RPMI7951 (cell line): Measurements from ENCODE around the gene FOXM1.

DNA sequence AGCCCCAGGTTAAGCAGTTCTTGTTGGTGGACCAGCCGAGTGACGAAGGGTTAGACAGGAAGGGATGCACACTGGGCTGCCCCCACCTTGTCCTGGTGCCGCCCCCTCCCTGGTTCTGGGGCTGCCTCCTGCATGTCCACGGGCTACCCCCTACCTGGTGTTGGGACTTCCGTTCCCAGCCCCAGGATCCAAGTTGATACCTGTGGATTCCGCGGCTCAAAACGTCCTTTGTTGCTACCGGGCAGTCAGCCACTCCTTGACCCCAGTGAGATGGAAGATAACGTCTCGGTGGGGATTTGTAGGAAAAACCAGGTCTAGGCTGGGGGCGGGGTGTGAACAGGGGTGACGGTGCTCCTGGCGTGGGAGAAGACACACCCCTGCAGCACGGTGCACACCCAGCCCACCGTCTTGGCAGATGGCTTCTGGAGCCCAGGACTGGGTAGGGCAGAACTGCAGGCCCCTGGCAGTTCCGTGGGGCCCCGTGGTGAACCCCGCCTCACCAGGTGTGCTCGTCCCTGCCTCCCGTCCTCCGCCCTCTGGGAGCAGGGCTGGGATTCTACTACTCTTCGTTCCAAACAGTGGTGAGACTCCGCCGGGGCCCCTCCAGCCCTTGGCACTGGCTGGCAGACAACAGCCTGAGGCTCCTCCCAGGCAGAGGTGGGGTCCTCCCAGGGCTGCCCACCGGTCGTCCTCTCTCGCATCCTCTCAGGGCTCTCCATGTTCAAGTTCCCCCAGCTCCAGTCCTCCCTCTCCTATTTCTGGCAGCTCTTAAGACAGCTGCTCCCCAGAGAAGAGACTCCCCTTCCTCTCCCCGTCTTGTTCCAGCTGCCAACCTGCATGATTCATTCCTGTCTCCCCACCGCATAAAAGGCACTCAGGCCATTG lies 75.6 kb downstream of the FBXL14 start:
- RAMPAGE, long total RNA = no peak

- RAMPAGE, long total RNA = no peak
Measured at GRCh38 chr12:1533321-1534080, 60.9 kb downstream of the FBXL14 start.

DNA sequence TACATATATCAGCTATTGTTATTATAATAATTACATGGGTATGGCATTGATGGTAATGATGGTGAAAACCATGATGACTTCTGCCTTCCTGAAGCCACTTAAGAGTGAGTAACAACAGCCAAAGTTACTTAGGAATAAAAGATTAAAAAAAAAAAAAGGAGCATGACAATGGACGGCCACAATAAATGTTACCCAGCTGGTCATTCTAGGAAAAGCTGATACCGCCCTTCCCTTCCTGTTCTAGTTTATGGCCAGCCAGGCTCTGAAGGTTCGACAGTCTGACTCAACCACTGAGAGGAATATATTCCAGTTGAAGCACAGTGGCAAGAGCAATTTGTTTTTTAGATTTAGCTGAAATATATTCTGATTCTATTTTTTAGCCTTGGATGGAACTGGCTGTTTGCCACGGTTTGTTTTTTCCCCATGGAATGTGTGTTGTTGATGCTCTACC lies 9.8 kb upstream of the ADIPOR2 start:
- RAMPAGE, long total RNA = no peak

DNA sequence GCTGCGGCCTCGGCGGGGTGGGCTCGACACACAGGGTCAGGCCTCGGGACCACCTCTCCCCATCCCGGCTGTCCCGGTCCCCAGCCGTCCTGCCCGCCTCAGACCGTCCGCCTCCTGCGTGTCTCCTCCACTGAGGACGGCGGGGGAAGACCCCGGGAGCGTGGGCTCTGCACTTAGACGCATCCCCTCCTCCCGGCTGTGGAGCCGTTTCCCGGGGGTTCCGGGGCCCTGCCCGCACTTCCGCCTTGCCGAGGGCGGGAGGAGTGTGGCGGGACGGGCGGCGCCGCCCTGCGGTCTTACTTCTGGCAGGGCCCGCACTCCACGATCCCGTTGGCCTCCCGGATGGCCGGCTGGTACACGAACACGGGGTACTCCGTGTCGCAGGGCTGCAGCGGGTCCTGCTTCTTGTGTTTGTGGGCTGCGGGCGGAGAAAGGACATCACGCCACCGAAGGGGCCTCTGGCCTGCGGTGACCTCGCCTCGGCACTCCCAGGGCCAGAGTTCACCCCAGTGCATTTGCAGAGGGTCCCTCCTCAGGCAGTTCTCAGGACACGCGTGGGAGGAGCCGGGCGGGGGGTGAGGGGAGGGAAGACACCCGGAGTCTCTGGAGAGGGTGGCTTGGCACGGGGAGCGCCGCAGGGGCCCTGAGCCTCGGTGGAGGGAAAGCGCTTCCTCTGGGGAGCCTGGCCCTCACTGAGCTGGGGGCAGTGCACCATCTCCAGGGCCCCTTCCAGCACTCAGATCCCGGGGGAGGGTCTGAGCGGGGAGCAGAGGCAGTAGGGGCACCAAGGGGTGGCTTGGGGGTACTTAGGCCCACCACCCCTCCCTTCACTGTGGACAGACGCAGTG lies 23.0 kb upstream of the LRTM2 start:
- RAMPAGE, long total RNA = no peak

DNA sequence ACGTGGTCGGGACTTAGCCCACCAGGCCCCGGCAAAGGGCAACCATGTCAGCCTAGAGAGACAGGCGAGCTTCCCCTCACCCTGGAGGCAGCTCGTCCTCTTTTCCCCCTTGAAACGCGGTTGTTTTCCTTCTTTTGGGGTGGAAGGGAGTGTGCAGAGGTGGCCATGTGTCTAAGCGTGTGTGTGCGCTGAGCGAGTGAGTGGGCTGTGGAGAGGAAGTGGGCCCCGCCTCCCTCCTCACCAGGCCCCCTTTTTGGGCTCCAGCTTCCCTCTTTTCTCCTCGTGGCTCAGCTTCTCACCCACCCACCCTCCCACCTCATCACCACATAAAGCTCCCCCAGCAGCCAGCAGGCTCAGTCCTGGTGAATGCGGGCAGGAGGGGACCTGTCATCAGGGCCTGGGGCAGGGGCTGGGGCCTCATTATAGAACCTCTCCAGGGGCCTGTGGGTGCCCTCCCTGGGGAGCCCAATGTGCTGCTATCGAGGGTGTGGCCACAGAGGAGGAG lies 22.0 kb downstream of the LRTM2 start:
- RAMPAGE, long total RNA = no peak

GRCh38 chr12:1940019-1940330 lies 21.5 kb upstream of the CACNA2D4 start:
- RAMPAGE, long total RNA = no peak

GRCh38 chr12:2013698-2014316 lies 9.6 kb upstream of the DCP1B start:
- RAMPAGE, long total RNA = no peak

DNA sequence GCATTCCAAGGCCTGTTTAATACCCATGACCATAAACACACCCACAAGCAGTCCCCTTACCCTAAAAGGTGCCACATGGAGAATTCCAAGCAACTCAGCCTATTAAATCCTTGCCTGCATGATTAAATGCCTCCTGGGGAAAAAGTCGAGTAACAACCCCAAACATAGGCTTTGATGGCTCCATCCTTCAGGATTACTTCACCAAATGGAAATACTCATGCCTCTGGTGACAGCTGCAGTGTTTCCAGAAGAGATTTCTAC lies 269.3 kb upstream of the FKBP4 start:
- RAMPAGE, long total RNA = no peak

GRCh38 chr12:2540377-2541257 lies 254.2 kb upstream of the FKBP4 start:
- RAMPAGE, long total RNA = no peak

DNA sequence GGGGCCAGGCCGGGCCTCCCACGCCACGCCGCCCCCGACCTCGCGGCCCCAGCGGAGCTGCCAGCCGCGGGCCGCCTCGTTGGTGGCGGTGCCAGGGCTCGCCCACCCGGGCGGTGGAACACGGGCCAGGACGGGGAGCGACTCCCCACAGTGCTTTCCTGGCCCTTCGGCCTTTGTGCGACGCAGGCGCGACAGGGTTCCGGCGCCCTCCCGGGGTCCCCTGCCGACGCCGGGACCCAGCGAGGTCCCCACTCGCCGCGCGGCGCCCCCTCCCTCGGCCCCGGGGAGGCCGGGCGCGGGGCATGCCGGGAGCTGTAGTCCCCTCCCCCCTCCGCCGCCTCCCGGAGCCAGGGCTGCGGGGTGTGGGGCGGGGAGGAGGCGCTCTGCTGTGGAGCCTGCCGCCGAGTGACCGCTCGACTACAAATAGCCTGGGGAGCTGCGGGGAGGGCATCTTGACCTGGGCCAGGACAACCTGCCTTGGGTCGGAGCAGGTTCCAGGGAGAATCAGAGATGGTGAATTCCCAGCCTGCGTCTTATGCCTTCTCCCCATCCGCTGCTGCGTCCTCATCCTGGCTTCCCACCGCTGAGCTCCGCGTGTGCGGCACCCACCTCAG lies 945 bp downstream of the FKBP4 start:
- RAMPAGE, long total RNA = no peak

DNA sequence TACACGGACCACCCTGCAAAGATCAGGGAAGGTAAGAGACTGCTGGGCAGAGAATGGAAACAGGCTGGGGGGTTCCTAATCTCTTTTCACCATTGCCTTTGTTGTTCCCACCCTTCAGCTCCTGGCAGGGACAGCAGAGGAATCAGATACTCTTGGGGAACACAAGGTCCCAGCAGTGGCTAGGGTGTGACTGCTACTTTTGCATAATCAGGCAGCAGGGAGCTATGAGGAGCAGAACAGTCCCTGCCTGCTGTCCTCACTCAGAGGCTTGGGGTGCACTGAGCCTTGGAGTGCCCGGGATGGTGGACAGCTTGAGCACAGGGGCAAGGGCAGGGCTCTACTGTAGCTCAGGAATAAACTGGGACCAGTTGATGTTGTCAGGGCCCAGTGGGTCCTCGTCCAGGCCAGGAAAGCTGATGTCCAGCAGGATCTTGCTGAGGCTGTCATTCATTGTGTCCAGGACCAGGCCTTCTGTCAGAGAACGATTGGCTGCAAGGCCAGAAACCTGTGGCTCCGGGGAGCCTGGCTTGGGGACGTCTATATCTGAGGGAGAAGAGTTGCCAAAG lies 1.5 kb upstream of the TEX52 start:
- RAMPAGE, long total RNA = no peak

DNA sequence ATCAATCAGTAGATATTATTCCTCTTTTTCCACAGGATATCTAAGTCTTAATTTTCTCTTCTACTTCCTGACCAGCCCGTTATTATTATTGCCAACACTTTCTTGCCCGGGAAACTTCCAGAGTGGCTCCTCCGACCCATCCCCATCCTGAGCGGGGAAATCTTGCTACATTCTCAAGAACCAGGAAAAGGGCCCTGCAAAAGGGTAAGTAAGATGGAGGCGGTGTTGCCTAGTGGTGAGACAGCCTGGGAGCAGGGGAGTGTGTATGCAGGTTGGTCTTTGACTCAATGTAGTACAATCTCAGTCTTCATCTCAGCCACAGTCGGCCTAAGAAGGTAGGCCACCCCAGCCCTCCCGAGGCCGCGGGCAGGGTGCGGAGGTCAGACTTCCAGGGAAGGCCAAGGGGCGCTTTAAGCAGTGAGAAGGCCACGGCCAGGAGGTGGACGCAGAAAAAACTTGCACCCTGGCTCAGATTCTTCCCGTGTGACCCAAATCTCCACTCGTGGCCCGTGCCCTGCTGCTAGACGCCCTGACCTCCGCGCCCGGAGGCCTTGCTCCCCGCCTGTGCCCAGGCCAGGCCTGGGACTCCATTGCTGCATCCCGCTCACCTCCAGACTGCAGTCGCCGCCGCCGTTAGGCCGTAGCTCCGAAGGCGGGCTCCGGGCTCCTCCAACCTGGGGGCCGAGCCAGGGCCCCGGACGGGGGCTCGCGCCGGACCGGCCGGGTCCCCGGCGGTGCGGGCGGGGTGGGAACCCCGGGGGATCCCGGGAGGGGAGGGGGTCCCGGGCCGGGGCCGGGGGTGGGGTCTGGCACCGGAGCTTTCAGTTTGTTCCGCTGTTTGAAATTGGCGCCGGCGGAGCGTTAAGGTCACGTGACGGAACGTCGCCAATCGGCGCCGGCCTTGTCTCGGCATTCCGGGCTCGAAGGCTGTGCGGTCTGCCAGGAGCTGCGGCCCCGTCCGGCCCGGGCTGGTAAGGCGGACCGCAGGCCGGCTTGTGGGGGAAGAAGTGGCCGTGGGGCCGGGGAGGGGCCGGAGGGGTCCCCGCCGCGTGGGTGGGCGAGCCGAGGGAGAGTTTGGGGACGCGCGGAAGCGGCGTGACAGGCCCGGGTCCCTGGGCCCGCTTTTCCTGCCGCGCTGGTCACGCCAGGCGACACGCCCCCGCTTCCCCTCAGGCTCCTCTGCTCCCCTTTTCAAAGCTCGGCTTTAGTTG lies at the start of gene FOXM1:
Gene FOXM1, minus strand, starts transcription at position 863 of the 1,211 bp plus-strand sequence.
- RAMPAGE, long total RNA = no peak

DNA sequence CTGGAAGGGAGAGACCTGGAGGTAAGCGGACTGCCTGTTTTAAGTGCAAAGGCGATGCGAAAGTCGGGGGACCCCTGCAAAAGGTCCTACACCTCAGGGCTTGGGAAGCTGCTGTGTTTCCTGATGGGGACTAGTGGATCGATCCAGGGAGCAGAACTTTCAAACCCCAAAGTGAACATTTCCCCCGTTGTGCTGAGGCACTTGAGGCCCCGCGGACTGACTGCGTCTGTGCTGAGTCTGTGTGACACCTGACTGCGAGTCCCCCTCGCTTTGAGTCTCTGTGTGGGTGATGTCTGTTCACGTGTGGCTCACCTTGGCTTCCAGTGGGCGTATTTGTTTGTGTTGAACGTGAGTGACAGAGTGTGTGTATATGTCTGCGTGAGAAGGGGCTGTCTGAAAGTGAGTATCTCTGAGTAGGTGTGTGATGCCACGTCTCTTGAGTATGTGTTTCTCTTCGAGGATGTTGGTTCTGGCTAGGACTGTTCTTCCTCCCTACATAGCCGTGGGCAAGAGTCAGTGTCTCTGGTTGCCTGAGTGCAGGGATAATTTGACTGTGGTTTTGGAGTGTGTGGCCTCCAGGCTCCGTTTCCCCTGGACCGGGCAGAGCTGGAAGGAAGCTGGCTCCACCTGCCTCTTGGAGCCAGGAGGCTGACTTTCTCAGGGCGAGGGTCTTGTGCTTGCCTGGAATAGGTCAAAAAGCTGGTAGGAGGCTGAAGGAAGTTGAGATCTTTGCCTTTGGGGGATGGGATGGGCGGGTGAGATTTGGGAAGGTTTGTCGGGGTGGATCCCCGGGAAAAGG lies 1.3 kb downstream of the TEAD4 start:
- RAMPAGE, long total RNA = no peak

DNA sequence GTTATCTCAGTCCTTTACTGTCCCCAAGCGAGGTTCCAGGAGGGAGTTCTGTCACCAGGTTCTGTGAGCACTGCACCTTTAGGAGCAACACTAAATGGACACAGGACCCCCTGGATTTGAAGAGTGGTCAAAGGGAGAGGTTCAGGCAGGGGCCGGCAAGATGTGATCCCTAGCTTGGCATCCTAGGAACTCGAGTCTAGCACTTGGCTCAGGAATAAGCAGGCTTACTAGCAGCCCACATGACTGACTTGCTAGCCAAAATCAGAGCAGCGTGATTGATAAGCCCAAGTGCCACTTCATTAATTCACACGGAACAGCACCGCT lies 30.9 kb upstream of the TSPAN9 start:
- RAMPAGE, long total RNA = no peak

GRCh38 chr12:3103772-3104444 lies 26.7 kb downstream of the TSPAN9 start:
- RAMPAGE, long total RNA = no peak

GRCh38 chr12:3122970-3123401 lies 45.8 kb downstream of the TSPAN9 start:
- RAMPAGE, long total RNA = no peak

- RAMPAGE, long total RNA = no peak
Measured at GRCh38 chr12:3130028-3130486, 52.9 kb downstream of the TSPAN9 start.

DNA sequence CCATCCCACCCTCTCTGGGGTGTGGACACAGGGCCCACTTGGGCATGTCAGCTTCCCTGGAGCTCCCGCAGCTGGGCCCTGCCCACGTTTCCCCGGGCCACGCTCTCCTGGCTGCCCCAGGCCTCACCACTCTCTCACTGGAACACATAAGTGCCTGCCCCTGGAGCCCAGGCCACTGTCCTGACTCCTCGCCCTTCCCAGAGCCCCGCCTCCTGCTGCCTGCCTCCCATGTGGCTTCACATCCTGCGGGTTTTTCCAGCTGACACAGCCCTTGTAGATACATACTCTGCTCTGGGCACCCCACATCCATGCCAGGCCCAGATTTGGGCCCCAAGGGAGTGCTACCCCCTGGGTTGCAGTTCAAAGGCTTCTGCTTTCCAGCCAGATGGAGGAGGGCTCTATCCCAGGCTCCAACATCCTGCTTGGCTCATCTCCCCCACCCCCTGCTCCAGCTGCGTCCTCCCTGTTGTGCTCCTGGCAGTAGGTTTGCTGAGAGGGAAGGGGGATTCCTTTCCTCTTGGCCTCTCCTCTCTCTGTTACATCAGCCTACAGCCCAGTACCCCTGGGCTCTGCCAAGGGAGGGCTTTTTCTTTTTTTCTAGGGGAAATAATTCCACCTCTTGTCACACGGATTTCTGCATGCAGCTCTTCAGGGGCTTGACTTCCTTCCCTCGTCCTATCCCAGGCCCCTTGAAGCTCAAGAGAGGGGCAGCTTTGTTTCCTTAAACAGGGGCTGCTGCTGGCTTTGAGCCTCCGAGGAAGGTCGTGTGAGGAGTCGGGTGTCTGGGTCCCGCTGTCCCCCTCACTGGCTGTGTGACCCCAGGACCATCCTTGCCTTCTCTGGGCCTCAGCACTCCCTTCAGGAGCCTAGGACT lies 60.3 kb downstream of the TSPAN9 start:
- RAMPAGE, long total RNA = no peak

GRCh38 chr12:3278424-3278818 lies 201.2 kb downstream of the TSPAN9 start:
- RAMPAGE, long total RNA = no peak

DNA sequence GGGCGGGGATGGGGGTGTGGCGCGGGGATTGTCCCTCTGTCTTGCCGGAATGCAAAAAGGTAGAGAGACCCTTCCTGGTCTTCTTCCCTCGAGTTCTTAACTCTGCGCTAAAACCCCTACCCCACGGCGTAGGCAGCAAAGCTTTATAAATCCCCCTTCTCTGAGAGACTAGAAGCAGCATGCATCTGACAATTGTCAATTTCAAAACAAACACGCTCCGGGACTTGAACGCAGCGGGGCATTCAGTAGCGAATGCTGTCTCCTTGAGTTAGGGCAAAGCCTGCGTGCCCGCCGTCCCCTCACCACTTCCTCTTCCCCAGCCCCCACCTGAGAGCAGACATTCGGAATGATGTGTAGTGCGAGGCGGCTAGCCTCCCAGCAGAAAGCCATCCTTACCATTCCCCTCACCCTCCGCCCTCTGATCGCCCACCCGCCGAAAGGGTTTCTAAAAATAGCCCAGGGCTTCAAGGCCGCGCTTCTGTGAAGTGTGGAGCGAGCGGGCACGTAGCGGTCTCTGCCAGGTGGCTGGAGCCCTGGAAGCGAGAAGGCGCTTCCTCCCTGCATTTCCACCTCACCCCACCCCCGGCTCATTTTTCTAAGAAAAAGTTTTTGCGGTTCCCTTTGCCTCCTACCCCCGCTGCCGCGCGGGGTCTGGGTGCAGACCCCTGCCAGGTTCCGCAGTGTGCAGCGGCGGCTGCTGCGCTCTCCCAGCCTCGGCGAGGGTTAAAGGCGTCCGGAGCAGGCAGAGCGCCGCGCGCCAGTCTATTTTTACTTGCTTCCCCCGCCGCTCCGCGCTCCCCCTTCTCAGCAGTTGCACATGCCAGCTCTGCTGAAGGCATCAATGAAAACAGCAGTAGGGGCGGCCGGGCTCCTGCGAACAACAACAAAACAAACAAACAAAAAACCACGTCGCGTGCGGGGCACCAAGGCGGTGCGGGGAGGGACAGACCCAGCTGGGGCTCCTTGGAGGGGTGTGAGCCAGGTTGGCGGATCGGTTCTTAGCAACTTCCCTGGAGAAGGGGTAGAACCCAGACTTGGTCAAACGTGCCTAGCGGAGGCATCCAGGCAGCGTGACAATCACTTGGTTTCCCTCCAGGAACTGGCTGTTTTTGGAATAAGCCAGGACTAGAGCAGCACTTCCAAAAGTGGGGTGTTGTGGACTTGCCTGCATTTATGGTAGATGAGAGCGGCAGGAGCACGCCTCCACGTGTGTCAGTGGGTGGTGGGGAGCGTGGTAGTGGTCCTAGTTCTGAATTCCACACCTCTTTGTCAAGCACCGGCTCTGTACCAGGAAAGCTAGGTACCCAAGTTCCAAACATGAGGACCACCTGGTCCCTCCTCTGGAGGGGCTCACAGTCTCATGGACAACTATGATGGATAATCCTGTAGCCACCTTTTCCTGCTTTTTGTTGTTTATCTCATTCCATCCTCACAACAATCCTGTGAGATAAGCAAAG lies 2.4 kb downstream of the PRMT8 start:
- RAMPAGE, long total RNA = no peak